PFSK-1 (cell line): ENCODE measurements around the gene CPB2.

DNA sequence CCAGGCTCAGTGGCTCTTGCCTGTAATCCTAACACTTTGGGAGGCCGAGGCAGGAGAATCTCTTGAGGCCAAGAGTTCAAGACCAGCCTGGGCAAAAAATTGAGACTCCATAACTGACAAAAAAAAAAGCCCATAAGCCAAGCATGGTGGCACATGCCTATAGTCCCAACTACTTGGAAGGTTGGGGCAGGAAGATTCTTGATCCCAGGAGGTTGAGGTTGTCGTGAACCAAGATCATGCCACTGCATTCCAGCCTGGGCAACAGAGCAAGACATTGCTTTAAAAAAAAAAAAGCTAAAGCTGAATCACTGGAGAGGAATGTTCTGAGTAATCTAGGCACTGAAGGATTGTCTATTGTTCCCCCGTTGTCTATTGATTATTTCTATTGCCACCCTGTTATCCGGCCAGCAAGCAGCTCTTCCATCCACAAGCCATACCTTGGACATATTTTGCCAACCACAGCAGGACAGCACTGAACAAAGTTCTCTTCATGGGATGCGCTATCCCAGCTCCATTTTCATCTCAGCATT is 21.9 kb upstream of the SIAH3 start:
- RRBS, result no CpG with 5 or more reads among the region's 5 CpGs

DNA sequence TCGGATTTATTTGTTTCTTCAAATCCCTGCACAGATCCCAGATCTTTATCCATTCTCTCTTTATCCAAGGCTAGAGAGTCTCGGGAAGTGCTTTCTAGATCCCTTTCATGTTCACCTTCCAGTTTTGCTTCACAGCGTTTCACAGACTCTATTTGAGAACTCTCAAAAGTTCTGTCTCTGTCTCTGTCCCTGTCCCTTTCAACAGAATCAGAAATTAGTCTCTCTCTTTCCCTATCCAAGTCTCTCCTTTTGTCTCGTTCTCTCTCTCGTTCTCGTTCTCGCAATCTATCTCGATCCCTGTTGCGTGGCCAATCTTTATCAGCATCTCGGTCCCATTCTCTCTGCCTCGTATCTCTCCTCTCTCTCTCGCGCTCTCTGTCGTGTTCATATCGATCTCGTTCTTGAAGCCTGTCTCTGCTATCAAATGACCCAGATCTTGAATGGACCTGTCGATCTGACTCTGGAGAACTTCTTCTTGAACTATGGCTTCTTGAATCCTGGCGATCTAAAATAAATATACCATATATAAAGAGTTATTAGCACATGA is 84.9 kb downstream of the ZC3H13 start:
- RRBS, result no CpG with 5 or more reads among the region's 18 CpGs

GRCh38 chr13:45988747-45989056 is 63.8 kb downstream of the ZC3H13 start:
- RRBS, result no CpG with 5 or more reads among the region's 11 CpGs

DNA sequence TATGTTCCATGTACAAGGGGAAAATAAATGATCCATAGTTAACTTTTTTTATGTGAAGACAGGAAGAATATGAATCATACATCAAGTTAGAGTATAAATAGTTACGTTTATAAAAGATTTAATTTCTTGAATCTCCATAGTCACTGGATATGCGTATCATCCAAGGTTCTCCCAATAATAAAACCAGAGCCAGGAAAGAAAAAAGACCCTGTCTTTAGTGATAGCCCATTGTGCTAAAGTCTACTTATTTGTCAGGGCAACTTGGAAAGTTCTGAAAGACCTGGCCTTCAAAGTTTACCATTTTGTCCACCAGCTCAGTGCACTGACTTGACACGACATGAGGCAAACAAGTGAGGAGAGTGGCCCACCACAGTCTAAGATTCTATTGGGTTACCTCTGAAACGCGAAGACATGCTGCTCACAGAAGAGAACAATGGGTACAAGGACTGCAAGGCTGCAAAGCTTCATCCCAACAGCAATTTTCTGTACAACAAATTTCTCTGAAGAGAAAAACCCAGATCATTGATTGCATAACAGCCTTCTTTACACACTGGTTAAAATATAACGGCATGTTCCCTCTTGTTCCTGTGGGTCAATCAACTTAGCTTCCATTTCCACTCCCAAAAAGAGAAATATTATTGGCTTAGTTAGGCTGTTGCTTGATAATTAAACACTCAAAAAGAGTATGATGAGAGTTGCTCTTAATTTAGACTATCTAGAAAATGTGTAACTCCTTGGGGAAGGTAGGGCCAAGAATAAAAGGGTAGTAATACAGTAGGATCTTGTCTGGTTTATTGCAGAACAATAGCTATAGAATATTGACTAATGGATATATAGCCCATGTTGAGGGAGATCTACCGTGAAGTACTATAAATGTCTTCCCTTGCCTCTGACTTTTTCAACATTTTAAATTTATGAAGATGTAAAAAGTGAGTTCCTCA is at the start of gene CPB2:
Gene CPB2, minus strand, starts transcription at position 492 of the 941 bp plus-strand sequence.
- RRBS, result no CpG with 5 or more reads among the region's 7 CpGs

- RRBS, result no CpG with 5 or more reads among the region's 4 CpGs
These were observed 21.8 kb upstream of the CPB2 start for GRCh38 chr13:46126568-46127080.

DNA sequence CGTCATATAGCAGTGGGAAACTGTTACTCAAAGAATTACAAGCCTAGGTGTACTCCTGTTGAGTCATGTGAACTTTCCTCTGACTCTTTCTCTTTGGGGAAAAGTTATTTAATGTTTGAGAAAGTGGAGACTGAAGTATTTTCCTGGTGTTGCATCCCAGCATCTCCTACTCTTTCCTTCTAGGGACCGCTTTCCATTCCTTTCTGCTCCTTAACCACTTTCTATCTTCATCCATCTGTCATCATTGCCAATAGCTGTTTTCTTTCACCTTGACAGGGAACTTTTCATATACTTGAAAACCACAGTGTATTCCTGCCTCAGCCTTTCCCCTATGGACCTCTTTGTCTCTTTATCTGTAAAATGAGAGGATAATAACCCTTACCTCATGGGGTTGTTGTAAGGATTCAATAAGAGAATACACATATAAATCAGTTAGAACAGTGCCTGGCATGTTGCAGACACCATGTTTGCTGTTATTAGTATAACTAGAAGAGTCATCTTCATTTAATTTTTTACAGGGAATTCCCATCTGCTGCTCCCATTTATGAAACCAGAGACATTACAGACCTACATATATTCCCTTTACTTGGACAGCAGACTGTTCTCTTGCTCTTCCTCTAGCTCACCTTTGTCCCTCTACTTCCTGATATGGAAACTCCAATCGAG is 31.8 kb downstream of the LCP1 start:
- RRBS, result no CpG with 5 or more reads among the region's 3 CpGs

DNA sequence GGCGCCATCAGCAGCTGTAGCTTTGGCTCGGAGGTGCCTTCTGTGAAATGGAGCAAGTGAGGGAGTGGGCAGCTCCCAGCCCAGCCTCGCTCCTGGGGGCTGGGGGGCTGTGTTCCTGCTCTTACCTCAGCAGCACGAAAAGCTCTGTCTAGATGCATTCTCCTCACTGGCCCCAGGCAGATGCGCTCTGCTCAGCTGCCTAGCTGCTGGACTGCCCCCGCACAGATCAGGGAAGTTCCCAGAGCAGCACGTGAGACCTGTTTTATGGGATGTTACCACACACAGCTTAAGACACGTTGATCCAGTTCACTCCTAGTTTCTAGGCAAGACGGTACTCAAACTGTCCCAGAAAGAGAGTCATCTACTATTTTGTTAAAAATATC is 13.6 kb downstream of the LCP1 start:
- RRBS, result no CpG with 5 or more reads among the region's 9 CpGs

DNA sequence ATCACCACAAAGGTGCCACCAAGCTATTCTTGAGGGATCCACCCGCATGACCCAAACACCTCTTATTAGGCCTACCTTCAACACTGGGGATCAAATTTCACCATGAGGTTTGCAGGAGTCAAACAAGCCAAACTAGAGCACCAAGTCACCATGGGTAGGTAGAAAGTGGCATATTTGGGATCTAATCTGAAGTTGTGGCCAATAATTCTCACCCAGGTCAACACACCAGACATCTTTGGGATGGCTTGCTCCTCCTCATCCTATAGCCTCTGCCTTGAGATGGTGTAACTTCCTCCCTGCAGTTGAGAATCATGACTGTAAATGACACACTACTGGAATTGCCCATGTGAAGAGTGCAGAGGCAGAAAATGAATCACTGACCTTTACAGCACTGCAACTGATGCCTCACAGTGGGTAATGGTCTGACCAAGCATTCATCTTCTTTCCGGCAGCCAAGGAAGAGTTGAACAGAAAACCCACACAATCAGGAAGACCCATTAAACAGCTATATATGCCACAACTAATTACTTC is 46.2 kb downstream of the RUBCNL start:
- RRBS, result no CpG with 5 or more reads among the region's 2 CpGs

- RRBS, result no CpG with 5 or more reads among the region's 5 CpGs
These were observed 17.9 kb downstream of the RUBCNL start for GRCh38 chr13:46369191-46369573.

DNA sequence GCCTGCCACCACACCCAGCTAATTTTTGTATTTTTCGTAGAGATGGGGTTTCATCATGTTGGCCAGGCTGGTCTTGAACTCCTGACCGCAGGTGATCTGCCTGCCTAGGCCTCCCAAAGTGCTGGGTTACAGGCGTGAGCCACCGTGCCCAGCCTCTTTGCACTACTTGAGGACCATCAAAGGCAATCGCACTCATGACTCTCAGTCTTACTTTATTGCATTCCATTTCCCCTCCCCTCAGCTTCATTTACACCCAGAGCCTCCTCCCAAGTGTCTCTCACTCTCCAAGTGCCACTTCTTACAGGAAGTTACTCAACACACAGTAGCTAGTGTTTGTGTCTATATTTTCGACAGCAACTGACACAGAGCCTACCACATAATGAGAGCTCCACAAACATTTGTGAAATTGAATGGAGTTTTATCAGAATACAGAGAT is 16.8 kb upstream of the RUBCNL start:
- RRBS, result no CpG with 5 or more reads among the region's 6 CpGs

- RRBS, result no CpG with 5 or more reads among the region's 13 CpGs
These were observed 4.7 kb downstream of the LRCH1 start for GRCh38 chr13:46557567-46558177.

GRCh38 chr13:46680525-46680942 is 116.4 kb downstream of the ESD start:
- RRBS, result no CpG with 5 or more reads among the region's 2 CpGs

- RRBS, result no CpG with 5 or more reads among the region's 2 CpGs
These were observed 109.3 kb downstream of the ESD start for GRCh38 chr13:46687660-46688093.

DNA sequence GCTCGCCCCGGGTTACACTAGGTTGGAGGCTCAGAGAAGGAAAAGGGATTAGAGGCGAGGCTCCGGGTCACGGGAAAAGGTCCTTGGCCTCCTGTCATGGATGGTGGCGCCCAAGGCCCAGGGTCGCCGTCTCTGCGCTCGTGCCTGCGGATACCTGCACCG is 229 bp downstream of the ESD start:
- RRBS, result 0% methylated on average over 1 of the region's 12 CpGs

DNA sequence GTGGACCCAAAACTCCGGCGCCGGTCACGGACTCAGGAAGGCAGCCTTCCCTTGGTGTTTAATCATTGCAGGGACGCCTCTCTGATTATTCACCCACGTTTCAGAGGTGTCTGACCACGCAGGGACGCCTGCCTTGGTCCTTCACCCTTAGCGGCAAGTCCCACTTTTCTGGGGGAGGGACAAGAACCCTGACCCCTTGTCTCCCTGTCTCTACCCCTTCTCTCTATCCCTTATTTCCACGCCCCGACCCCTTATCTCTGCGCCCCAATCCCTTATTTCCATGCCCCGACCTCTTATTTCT is 19.5 kb downstream of the NUDT15 start:
- RRBS, result no CpG with 5 or more reads among the region's 13 CpGs

DNA sequence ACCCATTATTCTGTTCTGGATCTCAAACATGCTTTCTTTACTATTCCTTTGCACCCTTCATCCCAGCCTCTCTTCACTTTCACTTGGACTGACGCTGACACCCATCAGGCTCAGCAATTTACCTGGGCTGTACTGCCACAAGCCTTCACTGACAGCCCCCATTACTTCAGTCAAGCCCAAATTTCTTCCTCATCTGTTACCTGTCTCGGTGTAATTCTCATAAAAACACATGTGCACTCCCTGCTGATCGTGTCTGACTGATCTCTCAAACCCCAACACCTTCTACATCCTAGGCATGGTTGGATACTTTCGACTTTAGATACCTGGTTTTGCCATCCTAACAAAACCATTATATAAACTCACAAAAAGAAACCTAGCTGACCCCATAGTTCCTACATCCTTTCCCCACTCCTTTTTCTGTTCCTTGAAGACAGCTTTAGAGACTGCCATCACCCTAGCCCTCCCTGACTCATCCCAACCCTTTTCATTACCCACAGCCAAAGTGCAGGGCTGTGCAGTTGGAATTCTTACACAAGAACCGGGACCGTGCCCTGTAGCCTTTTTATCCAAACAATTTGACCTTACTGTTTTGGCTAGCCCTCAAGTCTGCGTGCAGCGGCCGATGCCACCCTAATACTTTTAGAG is 22.2 kb downstream of the NUDT15 start:
- RRBS, result no CpG with 5 or more reads among the region's 9 CpGs

GRCh38 chr13:48066895-48067623 is 27.8 kb downstream of the MED4 start:
- RRBS, result no CpG with 5 or more reads among the region's 4 CpGs

- RRBS, result no CpG with 5 or more reads among the region's 1 CpG
These were observed 23.2 kb downstream of the ITM2B start for GRCh38 chr13:48256052-48256697.

DNA sequence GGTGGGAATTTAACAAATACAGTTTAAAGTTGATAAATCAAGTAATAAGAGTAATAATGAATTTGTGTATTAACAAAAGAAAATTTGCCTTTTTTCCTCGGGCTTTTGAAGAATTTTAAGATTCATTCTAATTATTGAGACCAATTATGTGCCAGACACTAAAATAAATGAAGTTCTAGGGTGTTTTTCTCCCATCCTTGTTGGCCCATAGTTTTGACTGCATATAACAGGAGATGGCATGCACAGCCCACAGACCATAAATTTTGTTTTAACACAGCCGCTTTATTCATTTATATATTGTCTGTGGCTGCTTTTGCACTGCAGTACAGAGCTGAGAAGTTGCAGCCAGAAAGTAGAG is 7.7 kb downstream of the LPAR6 start:
- RRBS, result no CpG with 5 or more reads among the region's 2 CpGs

DNA sequence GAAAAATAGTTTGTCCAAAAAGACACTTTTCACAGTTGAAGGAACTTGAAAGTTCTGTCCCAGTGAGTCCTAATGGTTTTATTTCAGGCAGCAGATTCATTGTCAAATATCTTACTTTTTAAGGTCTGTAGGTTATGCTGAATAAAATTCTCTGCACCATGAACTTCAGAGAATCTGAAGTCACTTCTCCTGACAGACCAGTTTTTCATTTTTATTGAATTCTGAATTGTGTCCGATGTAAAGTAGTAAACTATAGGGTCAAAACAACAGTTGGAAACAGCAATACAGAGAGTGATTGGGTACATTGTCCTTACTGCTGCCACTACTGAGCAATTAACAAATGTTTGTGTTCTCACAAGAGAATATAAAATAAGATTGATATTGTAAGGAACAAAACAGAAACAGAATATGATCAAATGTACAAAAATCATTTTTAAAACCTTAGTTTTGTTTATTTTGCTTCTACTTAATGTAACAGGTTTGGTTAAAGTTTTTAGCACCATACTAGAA is 1.6 kb downstream of the LPAR6 start:
- RRBS, result no CpG with 5 or more reads among the region's 1 CpG